Placental pericyte (primary cell): Measurements from ENCODE around the genes TRIOBP, H1-0 and SLC16A8.

DNA sequence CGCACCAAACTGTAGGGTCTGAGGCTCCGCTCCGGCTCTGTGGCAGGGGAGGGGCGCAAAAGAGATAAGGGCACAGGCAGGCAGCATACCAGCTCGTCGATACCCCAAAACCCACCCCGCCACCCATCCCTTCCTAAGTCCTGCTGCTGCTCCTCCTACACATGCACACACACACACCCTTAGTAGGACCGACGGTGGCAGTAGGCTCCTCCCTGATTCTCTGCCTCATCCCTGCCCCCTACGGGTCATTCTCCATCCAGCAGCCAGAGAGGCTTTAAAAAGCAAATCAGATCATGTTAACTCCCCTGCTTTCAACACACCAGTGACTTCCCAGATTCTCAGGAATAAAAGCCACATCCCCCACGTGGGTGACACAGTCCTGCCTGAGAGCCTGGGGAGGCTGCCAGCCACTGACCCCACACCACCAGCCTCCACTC, 6.6 kb upstream of the MFNG start:
- CAGE, long polyA plus RNA = no peak

GRCh38 chr22:37633558-37634416, 5.7 kb upstream of the SH3BP1 start:
- CAGE, long polyA plus RNA = no peak

- CAGE, long polyA plus RNA = no peak
These were observed 2.9 kb upstream of the SH3BP1 start for GRCh38 chr22:37636296-37637162.

DNA sequence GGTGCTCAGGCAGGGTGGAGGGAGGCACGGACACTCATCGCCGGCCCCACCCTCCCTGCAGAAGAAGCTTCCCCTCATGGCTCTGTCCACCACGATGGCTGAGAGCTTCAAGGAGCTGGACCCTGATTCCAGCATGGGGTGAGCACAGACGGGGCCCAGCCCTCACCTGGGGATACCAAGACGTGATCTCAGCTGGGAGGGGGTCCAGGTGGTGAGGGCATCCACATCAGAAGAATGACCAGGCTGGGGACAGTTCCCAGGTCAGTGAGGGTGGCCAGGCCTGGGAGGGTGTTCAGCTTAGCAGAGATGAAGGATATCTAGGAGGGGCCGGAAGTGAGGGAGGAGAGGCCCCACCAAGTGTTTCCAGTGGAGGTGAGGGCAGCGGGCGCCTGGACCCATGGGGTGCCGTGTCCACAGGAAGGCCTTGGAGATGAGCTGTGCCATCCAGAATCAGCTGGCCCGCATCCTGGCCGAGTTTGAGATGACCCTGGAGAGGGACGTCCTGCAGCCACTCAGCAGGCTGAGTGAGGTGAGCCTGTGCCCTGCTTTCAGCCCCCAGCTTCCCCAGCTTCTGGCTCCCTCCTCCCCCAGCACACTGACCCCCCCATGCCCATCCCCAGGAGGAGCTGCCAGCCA, 3.1 kb downstream of the SH3BP1 start:
- CAGE, long polyA plus RNA = no peak

GRCh38 chr22:37677533-37677821, 2.0 kb downstream of the LGALS1 start:
- CAGE, long polyA plus RNA = no peak

DNA sequence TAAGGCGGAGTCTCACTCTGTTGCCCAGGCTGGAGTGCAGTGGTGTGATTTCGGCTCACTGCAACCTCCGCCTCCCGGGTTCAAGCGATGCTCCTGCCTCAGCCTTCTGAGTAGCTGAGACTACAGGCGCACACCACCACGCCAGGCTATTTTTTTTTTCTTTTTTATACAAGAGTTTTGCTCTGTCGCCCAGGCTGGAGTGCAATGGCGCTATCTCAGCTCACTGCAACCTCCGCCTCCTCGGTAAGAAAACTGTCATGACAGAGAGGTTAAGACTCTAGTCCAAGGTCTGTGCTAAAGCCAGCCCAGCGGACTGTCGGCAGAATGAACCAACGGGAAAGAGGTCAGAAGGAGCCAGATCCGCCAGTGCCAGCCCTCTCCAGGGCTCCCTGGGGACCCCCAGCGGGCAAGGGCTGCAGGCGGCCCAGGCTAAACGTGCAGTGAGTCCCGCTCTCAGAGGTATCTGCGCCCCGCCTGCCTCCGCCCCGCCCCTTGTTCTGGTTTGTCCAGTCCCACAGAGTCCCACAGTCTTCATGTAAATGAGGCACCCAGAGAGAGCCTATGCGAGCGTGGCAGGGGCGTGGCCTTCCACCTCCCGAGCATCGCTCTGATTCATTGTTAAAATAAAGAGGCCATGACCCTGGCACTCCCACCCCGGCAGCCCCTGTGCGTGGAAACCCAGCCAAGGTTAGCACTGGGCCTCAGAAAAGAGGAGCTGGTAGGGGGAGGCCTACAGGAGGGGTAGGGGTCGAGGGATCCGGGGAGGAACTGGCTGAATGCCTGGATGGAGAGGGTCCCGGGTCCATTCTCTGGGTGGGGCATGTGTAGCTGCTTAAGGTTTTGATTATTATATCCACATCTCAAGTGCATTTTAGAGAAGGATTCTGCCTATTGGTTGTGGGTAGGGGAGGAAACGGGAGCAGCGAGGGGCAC, at the start of gene TRIOBP:
TSS of gene TRIOBP (plus strand) at position 646 of the 933 bp plus-strand sequence.
- CAGE, long polyA plus RNA = no peak

- CAGE, long polyA plus RNA = no peak
These were observed 50.2 kb downstream of the TRIOBP start for GRCh38 chr22:37746724-37747843.

- CAGE, long polyA plus RNA = no peak
These were observed 53.9 kb upstream of the H1-0 start for GRCh38 chr22:37751140-37751490.

DNA sequence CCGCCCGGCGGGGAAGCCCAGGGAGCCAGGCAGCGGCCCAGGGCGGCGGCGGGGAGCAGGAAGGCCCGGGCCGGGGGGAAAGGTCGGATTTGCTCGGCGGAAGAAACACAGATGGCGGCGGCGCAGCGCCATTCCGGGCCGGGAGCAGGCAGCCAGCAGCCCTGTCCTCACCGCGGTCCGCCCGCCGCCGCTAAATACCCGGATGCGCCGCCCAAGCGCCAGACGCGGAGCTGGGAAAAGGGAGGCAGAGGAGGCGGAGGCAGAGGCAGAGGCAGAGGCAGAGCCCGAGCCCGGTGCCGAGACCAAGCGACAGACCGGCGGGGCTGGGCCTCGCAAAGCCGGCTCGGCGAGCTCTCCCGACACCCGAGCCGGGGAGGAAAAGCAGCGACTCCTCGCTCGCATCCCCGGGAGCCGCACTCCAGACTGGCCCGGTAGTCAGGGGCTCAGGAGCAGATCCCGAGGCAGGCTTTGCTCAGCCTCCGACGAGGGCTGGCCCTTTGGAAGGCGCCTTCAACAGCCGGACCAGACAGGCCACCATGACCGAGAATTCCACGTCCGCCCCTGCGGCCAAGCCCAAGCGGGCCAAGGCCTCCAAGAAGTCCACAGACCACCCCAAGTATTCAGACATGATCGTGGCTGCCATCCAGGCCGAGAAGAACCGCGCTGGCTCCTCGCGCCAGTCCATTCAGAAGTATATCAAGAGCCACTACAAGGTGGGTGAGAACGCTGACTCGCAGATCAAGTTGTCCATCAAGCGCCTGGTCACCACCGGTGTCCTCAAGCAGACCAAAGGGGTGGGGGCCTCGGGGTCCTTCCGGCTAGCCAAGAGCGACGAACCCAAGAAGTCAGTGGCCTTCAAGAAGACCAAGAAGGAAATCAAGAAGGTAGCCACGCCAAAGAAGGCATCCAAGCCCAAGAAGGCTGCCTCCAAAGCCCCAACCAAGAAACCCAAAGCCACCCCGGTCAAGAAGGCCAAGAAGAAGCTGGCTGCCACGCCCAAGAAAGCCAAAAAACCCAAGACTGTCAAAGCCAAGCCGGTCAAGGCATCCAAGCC, at the start of gene H1-0:
TSS of gene H1-0 (plus strand) at position 221 of the 1,054 bp plus-strand sequence.
- CAGE, long polyA plus RNA = no peak

DNA sequence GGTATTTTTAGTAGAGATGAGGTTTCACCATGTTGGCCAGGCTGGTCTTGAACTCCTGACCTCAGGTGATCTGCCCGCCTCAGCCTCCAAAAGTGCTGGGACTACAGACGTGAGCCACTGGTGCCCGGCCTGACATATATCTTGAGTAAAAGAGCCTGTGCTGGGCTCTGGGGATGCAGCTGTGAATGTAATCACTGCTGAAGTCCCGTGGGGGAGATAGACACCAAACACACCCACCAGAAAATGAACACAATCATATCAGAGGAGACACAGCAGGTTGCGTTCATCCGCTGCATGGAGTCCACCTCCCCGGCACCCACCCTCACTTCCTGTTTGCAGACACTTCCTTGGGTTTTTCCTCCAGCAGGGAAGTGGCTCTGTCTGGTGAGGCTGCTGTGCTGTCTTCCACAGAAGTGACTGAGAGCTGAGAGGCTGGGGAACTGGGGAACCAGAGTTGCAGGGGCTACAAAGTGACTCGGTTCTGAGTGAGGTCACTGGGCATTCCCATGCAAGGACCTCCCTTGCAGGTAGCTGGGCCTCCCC, 7.1 kb downstream of the MICALL1 start:
- CAGE, long polyA plus RNA = no peak

GRCh38 chr22:37967409-37967842, 13.9 kb downstream of the POLR2F start:
- CAGE, long polyA plus RNA = no peak

DNA sequence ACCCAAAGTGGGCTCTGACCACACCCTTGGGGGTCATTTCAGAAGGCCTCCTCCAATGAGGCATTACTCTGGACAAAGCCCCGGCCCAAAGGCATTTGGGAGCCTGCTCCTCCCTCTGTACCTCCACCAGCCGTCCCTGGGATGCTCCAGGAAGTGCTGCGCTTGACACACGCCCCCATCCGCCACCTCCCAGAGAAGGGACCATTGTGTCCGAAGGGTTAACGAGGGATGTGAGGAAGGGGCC, 31.8 kb upstream of the SOX10 start:
- CAGE, long polyA plus RNA = no peak

DNA sequence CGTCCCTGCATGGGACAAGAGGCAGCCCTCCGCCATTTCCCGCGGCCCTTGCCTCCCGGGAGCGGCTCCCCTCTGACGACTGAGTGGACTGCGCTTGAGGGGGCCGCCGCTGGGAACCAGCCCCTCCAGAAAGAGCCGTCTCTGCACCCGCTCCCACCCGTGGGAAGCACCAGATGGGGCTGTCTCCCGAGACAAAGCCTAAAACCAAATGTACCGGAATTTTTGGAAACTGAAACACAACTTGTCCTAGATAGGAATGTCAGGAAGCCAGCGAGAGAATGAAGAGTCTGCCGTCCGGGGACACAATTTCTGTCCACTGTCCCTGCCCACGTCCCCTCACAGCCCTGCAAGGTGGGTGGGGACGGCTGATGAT, 18.2 kb upstream of the PICK1 start:
- CAGE, long polyA plus RNA = no peak

GRCh38 chr22:38051950-38052724, 5.1 kb upstream of the PICK1 start:
- CAGE, long polyA plus RNA = no peak

DNA sequence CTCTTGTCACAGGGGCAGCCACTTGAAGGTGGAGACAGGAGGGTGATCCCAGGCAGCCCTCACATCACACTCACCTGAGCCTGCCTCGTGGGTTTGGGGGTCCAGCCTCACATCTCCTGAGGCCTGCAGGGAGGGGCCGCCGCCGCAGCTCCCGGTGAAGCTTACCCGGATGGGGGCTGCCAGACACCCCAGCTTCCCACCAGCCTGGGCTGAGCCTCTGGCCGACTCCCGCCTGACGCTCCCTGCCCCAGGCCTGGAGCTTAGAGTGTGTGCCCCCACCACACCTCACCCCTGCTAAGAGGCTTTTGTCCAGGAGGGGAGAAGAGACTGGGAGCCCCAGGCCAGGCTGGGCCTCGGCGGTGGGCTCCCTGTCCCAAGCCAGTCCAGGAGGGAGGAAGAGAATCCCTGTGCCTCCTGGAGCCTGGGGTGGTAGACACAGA, at the start of gene SLC16A8:
TSS of gene SLC16A8 (minus strand) at position 271 of the 440 bp plus-strand sequence.
- CAGE, long polyA plus RNA = no peak

DNA sequence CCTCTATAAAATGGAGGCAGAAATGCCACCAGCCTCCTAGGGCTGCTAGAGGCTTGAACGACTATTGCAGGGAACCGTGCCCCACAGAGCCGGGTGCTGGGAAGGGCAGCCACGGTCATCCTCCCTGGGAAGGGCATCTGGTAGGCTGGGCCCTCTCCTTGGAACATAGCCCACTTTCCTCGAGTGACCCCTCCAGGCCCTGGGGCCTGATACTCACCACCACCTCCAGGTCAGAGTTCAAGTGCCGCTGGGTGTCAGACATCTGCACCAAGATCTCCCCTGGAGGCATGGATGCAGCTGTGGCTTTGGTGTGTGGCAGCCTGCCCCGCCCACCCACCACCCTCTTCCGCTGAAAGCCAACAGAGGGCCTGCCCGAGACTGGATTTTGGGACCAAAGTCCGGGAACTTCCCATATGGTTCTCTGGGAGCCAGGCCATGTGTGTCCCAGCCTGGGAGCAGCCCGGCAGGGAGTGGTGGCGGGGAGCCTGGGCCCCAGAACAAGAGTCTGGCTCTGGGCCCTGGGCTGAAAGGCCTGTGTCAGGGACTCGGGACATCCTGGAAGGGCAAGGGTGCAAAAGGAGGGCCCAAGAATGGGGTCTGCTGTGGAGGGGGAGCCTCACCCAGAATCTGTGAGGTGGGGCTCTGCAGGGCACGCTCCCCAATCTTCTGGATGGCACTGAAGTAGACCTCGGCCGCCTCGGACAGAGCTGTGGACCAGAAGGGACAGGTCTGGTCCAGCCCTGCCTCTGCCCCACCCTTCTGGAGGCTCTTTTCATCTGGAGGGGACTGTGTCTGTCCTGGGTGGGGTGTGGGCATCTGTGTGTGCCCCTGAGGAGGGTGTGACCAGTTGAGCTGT, 2.6 kb downstream of the BAIAP2L2 start:
- CAGE, long polyA plus RNA = no peak

- CAGE, long polyA plus RNA = no peak
These were observed 14.3 kb downstream of the PLA2G6 start for GRCh38 chr22:38167304-38167822.

DNA sequence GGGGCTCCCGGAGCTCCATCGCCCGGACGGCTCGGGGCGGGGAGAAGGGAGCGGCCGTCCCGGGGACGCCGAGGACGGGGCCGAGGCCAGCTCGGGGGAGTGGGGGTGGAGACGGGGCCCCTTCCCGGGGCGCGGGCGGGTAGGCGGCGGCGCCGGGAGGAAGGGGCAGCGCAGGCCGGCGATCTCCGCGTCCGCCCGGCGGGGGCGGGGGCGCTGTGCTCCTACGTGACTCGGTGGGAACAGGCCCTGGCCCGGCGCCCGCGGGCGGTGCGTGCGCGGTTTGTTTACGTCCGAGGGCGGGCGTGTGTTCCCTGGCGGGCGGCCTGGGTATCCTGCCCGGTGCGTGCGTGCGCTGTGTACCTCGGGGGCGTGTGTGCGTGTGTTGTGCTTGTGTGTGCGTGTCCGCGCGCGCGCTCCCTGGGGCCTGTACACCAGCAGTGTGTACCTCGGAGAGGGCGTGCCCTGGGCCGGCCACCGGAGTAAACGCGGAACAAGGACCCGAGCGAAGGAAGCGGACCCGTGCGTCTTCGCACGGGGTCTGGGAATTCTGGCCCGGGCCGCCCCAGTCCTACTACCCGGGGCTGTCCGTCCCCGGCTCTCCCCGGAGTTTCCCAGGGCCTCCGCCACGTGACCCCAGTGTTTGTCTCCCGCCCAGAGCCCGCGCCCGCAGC, 656 bp downstream of the MAFF start:
- CAGE, long polyA plus RNA = no peak

DNA sequence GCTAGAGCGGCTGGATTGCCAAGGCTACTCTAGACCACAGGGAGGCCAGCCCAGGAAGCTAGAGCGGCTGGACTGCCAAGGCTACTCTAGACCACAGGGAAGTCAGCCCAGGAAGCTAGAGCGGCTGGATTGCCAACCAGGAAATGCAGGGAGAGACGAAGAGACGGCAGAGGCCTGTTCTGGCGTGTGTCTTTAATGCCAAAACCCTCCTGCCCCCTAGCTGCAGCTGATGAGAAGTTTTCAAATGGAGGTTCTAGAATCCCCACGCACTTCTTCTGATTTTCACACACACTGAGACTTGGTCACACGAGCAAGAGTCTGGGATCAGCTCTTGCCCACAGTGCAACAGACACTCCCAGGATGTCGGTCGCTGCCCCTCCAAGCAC, 28.3 kb downstream of the MAFF start:
- CAGE, long polyA plus RNA = no peak

DNA sequence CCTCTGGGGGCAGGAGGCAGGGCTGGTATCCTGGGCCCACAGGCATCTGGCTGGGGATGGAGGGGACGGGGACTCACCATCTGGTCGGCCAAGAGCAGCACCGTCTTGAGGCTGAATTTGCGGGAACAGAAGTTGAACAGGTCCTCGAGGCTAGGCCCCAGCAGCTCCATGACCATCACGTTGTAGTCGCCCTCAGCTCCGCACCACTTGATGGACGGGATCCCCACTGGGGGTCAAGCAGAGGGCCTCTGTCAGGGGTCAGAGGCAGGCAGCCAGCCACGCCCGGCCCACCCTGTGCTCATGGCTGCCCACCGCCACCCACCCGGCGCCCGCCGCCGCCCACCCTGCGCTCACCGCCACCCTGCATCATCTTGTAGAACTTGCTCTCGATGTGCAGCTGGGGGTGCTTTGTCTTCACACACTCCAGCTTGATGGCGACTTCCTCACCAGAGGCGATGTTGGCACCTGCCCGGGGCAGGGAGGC, 14.4 kb downstream of the CSNK1E start:
- CAGE, long polyA plus RNA = no peak